Skeletal muscle satellite cell (primary cell): ENCODE data around the genes TTC39B and SH3GL2.

DNA sequence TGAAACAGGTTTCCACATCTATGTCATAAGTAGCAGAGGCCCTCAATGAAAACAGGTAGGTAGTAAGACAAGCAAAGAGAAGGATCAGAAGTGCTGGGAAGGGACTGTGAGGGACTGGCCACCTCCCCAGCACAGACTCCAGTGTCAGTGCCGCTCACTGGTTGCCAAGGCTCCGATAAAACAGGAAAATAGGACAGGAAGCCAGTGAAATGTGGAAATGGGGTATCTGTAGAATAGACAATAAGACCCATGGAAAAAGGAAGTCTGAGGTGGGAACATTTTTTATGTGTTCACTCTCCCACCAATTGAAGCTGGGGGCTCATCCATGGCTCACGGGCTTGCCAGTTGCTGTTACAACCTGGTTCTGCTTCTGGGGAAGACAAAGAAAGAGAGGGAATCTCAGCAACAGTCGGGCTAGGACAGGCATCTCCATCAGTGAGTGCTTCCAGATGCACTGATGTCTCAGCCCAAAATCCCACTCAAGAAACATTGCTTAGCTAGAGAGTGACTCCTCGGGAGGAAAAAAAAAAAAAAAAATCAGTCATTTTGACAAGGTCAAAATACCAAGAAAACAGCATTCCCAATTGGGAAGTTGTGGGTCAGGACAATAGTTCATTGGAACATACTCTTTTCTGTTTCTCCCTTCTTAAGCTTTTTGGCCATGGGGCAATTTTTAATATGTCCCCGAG, 27.6 kb upstream of the NFIB start:
- CAGE, long polyA plus RNA = no peak

GRCh38 chr9:14343710-14344731, 30.1 kb upstream of the NFIB start:
- CAGE, long polyA plus RNA = no peak

DNA sequence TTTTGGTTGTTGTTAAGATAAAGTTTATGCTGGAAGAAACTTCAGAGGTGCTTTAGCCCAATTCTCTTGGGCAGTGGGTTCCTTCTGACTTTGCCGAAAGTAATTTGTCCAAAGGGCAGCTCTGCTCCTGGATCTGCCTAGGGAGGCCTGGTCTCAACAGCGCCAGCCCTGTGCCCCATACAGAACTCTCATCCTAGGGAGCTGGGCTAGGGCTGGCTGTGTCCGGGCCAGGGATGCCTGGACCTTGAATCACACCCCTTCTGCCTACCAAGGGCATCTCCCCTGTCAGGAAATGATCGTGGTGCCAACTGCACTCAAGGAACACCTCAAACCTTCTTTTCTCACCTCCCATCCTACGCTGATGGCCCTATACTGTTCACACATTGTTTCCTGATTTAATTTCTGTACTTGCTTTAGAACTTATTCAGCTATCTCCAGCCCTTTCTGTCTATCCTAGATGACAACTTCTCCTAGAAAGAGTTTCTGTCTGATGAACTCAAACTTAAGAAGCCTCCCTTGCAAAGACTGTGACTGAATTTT, 37.3 kb upstream of the NFIB start:
- CAGE, long polyA plus RNA = no peak

DNA sequence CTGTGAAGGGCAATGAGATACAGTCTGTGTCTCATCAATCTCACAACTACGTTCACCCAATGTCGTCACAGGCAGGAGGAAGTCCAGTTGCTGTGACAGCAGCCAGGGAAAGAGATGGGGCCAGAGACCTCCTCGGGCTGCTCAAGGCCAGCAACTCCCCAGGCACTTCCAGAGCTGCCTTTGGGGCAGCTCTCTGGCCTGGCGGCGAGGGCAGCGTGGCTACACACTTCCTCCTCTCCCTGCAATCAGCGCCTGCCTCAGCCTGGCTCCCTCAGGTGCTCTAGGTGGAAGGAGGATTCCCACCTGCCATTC, 159.3 kb downstream of the ZDHHC21 start:
- CAGE, long polyA plus RNA = no peak

- CAGE, long polyA plus RNA = no peak
These were observed 145.9 kb downstream of the ZDHHC21 start for GRCh38 chr9:14547341-14547706.

- CAGE, long polyA plus RNA = no peak
These were observed at the start of gene TTC39B for GRCh38 chr9:15306798-15307766. TSS of gene TTC39B (minus strand) at chr9:15307216.

DNA sequence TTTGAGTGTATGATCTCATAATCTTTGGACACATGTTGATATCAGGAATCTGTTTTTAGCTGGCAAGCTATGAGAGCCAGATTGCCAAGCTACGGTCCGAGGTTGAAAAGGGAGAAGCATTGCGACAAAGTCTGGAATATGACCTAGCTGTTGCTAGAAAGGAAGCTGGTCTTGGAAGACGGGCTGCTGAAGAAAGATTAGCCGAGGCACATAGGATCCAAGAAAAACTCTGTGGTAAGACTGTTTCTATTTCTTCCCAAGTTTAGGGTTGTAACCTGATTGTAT, 25.9 kb downstream of the CCDC171 start:
- CAGE, long polyA plus RNA = no peak

- CAGE, long polyA plus RNA = no peak
These were observed 526.2 kb downstream of the BNC2 start for GRCh38 chr9:16344211-16344698.

- CAGE, long polyA plus RNA = no peak
These were observed 361.7 kb downstream of the BNC2 start for GRCh38 chr9:16508589-16509310.

- CAGE, long polyA plus RNA = no peak
These were observed 232.6 kb downstream of the BNC2 start for GRCh38 chr9:16637886-16638212.

DNA sequence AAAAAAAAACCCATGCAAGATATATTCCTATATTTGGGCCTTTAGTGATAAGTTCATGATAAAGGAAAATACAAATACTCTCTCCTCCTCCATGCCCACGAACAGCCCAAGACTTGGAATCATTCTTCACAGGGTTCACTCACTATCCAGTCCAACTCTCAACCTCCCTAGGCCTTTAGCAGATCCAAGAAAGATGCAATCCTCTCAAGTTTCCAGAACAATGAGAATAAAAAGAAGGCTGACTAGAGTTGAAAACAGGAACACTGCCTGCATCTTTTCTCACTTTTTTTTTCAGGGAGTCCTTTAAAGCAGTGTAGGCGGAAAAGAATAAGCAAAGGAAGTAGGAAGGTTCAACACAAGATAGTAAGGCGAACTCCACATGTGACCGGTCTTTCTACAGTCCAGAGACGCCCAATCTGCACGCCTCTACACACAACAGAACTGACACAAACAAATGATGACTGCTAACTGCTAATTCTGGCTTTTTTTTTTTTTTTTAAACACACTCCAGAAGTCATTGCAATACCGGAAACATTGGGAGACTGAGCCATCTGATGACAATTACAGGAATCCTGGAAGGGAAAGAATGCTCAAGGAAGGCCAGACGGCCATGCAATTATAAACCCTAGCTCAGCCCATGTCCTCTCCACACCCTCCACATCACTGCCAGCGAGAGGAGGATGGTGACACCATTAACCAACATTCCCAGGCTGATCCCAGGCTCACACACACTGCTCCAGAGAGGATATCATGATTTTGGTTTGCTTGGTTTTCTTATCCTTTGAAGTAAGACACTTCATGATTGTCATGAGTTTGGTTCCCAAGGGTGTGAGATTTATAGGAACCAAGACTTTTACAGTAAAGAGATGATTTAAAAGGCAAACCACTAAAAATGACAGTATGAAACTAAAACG, 75.3 kb downstream of the BNC2 start:
- CAGE, long polyA plus RNA = no peak

GRCh38 chr9:16986234-16986522, 115.7 kb upstream of the BNC2 start:
- CAGE, long polyA plus RNA = no peak

- CAGE, long polyA plus RNA = no peak
These were observed 95.8 kb downstream of the CNTLN start for GRCh38 chr9:17230643-17231123.

DNA sequence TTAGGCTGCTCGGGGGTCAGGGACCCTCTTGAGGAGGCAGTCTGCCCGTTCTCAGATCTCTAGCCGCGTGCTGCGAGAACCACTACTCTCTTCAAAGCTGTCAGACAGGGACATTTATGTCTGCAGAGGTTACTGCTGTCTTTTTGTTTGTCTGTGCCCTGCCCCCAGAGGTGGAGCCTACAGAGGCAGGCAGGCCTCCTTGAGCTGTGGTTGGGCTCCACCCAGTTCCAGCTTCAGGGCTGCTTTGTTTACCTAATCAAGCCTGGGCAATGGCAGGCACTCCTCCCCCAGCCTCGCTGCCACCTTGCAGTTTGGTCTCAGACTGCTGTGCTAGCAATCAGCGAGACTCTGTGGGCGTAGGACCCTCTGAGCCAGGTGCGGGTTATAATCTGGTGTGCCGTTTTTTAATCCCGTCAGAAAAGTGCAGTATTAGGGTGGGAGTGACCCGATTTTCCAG, 133.7 kb downstream of the CNTLN start:
- CAGE, long polyA plus RNA = no peak

DNA sequence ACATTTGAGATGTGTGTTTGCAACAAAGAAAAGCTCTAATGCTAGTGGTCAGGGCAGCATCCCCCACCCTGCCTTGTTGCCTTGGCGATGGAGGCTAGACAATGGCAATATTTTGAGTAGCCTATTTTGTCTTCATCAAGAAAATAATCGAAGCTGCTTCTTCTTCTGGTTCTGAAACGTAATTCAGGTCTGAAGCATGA, 58.2 kb upstream of the SH3GL2 start:
- CAGE, long polyA plus RNA = no peak

DNA sequence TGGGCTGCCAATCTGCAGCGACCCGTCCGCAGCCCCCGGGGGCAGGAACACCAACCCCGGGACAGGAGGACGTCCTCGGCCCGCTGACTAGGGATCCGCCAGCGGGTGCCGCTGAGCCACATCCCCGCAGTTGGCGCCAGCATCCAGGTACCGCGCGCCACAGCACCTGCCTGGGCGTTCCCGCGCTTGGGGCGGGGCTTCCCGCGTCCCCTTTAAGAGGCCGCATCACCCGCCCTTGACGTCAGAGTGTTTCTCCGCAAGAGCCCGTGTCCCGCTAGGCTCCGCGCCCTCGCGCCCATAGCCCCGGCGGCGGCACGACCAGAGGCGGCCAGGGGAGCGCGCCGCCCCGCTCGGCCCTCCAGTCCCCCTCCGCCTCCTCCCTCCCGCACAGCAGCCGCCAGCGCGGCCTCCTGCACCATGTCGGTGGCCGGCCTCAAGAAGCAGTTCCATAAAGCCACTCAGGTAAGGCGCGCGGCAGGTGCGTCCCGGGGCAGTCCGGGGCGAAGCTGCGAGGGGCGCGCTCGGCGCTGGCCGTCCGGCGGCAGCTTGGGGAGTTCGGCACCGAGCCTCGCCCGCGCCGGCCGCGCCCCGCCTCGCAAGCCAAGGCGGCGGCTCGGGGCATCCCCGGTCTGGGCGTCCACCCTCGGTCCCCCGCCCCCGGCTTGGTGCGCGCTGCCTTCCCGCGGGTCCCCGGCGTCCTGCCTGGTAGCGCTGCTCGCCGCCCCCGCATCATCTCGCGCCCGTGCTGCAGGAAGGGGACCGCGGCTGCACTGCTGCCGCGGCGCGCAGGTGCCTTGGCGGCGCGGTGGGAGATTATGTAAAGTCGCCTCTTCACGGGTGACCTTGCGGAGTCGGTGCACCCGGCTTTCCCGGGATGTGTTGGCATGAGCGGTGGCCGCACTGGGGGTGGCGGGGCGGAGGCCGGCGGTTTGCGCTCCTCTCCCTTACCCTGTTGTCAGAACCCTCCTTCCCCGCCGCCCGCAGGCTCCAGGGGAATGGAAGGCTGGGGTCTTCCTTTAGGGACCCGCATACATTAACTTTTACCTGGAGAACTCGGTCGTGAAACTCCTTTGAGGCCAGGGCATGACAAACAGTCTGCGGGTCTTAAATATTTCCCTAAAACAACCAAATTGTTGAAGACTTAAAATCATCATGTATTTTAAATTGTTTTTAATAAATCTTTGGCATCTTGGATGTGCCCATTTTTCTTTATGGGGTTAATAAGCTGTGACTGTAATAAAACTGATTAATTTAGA, at the start of gene SH3GL2:
TSS of gene SH3GL2 (plus strand) at position 241 of the 1,256 bp plus-strand sequence.
- CAGE, long polyA plus RNA = no peak

GRCh38 chr9:19119647-19120268, 7.5 kb downstream of the PLIN2 start:
- CAGE, long polyA plus RNA = no peak

DNA sequence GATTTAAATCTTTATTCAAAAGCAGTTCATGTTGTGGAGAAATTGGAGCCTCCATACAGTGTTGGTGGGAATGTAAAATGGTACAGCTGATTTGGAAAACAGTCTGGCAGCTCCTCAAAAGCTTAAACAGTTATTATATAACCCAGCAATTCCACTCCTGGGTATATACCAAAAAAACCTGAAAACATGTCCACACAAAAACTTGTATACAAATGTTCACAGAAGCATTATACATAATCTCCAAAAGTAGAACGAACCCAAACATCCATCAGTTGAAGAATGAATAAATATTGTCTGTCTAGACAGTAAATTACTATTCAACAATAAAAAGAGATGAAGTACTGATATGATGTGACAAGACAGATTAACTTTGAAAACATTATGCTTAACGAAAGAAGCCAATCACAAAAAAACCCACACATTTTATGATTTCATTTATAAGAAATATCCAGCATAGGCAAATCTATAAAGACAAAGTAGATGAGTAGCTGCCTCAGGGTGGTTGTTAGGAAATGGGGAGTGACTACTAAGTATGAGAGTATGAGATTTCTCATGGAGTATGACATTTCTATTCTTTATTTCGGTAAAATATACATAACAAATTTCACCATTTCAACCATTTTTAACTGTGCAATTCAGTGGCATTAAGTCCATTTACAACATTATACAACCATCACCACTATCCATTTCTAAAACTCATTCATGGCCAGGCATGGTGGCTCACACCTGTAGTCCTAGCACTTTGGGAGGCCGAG, 2.5 kb downstream of the PLIN2 start:
- CAGE, long polyA plus RNA = no peak

DNA sequence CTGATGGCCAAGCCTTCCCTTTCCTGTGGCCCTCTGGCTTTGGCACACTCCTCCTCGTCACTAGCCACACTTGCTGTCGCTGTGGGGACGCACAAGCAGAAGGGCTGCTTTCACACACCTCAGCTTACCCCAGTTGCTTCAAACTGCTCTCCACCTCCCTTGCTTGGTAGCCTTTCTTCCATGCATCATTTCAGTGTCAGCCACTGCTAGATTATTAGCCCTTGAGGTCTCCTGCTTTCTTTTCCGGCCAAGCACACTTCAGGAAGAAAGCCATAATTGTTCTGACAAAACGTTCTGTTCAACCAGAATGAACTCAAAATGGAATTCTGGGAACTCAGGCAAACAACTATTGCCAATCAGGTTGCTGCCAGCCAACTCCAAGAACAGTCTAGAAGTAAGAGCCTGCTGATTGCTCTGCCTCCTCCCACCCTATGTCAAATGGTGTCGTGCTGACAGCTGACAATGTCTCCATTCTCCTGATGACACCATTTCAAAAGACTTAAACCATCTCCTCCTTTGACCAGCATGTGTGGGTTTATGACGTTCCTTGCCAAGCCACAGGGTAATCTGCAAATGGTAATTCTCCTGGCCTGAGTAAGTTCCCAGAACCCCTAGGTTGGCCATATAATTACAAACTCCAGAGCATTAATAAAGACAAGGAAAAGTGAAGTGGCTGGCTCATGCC, 21.8 kb upstream of the PLIN2 start:
- CAGE, long polyA plus RNA = no peak

DNA sequence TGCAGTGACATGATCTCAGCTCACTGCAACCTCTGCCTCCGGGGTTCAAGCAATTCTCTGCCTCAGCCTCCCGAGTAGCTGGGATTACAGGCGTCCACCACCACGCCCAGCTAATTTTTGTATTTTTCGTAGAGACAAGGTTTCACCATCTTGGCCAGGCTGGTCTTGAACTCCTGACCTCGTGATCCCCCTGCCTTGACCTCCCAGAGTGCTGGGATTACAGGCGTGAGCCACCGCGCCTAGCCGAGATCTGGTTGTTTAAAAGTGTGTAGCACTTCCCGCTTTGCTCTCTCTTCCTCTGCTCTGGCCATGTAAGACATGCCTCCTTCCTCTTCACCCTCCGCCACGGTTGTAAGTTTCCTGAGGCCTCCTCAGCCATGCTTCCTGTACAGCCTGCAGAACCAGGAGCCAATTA, 39.1 kb upstream of the PLIN2 start:
- CAGE, long polyA plus RNA = no peak